Trachea (tissue), 1 donor: ENCODE measurements around a stretch of chr3.

DNA sequence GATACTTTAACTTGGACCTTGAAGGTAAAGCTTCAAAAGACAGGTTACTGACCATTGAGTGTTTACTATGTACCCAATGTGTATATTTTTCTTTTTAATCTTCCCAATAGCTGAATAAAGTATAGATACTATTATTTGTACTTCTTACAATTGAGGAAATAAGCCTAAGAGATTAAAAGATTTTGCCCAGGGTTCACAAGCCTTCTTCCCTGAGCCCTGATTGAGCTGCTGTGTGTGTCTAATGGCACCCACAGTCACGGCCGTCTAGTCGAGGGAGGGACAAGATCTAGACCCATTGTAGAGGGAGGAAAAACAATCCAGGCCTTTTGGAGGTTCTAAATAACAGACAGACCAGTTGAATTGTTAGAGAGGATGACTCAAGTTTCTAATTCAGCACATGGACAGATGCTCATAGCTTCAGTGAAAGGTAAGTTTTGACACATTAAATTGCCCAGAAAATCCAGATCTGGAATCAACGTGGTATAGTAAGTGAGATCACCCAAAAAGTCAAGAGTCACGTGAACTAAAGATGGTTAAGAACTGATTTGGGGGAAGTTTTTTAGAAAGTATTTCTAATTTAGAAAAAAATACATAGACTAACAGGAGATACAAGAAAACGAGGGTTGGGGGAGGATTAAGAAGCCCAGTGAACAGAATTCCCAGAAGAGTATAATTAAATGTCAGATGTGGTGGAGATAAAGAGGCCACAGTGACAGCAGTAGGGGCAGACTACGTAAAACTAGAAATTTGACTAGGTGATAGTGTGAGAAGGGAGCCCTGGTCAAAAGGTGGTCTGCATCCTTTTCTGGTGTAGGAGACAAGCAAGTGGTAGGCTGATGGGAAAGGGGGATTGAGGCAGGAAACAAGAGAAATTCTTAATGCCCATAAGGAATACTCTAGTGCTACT is 47.0 kb downstream of the CAPN7 start:
- PRO-cap: no peak

- PRO-cap: unidirectional peak, plus-strand start at chr3:15287838
These were observed 44.8 kb downstream of the SH3BP5 start for GRCh38 chr3:15287271-15288401.

GRCh38 chr3:15395723-15396751 is 31.3 kb downstream of the METTL6 start:
- PRO-cap: no peak

DNA sequence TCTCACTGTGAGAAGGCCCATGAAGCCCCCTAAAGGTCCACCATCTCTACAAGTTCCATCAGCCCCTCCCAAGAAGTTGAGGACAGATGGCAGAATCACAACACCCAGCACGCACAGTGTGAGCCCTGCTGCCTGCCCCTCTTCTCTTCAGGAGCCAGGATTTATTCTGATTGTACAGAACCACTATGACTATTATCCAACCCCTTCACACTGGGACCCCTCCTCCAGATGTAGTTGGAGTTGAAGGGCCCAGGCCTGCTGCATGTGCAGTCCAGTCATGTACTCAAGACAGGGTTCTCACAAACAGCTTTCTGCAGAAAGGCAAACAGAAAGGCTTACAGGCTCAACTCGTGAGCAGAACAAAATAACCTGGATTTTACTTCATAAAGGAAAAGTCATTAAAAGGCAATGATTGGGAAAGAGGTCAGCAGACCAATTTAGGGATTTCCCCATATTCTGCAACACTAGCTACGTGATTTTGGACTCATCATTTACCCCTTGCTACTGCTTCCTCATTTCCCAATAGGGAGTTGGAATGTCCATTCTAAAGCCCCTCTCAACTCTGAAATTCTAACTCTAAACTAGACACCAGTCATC is 18.2 kb downstream of the METTL6 start:
- PRO-cap: no peak

GRCh38 chr3:15428392-15429223 is 1.2 kb downstream of the EAF1 start:
- PRO-cap: unidirectional peak, minus-strand start at chr3:15428774

DNA sequence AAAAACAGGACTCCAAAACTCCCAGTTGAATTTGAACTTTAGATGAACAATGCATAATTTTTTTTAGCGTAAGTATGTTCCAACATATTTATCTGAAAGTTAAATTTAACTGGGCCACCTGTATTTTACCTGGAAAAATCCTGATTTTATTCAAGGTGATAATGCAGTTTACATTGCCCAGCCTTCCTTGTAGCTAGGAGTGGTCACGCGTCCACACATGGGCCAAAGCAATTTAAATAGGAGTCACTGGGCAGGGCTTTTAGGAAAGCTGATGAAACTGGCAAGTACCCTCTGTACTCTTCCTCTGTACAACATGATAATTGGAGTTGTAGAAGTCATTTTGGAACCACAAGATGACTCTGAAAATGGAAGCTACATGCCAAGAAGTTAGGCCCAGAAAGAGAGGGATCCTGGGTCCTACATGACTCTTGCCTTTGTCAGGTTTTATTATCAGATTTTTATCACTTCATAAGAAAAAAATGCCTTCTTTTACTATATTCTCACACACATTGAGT is 9.5 kb downstream of the BTD start:
- PRO-cap: no peak

- PRO-cap: no peak
These were observed 36.6 kb downstream of the BTD start for GRCh38 chr3:15638160-15638621.

DNA sequence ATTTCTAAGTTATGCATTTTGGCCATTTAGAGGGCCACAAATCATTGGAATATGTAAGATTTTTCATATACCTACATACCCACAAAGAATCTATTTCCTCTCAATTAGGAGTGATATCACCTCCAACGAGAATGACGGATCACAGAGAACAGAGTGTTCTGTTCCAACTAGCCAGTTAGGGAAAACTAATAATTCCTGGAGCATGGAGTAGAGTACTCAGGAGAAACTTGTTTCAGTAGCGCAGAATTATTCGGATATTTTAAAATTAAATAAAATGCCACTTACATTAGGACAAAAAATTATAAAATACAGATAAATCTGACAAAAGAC is 15.8 kb downstream of the ANKRD28 start:
- PRO-cap: no peak

- PRO-cap: no peak
These were observed 11.4 kb downstream of the ANKRD28 start for GRCh38 chr3:15786042-15787069.

- PRO-cap: no peak
These were observed 1.4 kb downstream of the ANKRD28 start for GRCh38 chr3:15796281-15796777.

GRCh38 chr3:16048486-16049101 is 125.9 kb upstream of the GALNT15 start:
- PRO-cap: no peak

DNA sequence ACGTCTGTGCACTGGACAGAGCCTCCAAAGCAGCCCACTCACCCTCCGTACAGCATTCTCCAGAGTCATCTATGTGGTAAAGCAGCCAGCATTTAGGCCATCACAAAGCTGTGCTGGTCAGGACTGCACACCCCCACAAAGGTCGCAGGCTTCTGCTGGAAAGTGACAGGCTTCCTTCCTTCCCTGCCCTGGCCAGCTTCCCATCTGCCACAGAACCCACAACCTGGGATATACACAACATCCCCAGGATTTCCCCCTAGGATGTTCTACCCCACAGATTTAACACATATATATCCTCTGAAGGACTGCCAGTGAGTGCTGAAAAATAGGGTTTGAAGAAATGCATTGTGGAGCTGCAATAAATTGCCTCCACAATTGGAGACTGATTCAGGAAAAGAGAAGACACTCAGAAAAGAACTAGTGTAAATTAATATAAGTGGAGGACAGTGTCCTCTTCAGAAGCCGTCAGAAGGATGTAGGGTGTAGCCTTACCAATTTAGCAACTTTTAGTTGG is 64.4 kb upstream of the GALNT15 start:
- PRO-cap: no peak

DNA sequence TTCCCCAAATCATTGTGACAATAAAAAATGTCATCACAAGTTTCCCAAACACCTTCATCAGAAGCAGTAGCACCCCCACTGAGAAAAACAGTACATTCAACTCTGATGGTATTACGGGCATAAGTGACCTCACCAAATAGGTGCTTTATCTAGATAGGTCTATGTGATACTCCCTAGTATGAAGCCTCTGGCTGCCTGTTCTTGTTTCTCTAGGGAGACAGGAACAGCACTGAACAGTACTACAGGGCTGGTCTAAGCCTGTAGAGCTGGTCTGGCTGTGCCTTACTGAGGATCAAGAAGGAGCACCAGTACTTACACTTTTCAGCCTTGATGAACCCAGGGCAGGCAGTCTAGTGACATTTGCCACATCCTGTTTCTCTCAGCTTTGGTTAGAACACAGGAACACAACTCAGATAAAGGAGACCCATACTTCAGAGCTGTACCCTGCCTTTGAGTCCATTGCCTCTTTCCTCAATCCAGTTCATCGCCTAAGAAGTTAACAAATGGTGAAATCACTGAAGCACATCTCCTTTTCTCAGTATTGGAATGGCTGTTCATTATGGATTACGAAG is 35.9 kb downstream of the OXNAD1 start:
- PRO-cap: no peak

DNA sequence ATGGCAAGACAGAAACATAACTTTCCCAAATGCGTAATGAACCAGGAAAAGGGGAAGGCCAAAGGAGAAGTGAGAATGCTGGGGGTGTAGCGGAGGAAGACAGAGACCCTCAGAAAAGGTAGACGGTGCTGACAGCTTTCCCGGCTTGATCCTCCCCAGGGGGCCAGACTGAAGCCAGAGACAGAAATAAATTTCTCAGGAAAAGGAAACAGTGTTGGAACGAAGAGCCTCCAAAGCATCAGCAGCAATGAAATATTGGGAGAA is 107.6 kb downstream of the OXNAD1 start:
- PRO-cap: no peak

DNA sequence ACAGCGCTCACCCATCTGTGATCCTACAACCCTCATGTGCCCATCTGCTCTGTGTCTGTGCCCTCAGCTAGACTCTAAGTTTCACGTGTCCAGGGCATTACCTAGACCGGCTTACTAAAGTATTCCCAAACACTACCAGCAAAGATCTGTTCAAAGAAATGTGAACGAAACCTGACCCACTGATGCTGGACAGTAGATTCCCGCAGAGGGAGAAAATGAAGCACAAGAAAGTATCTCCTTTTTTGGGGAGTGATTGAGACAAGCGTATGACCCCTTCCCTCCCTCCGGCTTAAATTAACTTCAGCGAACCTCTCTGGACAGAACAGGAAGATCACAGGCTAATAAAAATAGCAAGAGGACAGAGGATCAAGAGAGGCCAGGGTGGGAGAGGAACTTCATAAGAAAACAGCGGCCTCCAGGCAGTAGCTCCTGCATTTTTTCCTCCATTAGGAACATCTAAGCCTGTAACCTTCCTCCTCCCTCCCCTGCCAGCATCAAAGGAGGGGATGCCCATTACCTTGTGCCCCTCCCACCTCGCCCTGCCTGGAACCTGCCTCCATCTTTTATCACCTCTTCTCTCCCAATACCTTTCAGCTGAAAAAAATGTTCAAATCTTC is 113.0 kb downstream of the RFTN1 start:
- PRO-cap: no peak

DNA sequence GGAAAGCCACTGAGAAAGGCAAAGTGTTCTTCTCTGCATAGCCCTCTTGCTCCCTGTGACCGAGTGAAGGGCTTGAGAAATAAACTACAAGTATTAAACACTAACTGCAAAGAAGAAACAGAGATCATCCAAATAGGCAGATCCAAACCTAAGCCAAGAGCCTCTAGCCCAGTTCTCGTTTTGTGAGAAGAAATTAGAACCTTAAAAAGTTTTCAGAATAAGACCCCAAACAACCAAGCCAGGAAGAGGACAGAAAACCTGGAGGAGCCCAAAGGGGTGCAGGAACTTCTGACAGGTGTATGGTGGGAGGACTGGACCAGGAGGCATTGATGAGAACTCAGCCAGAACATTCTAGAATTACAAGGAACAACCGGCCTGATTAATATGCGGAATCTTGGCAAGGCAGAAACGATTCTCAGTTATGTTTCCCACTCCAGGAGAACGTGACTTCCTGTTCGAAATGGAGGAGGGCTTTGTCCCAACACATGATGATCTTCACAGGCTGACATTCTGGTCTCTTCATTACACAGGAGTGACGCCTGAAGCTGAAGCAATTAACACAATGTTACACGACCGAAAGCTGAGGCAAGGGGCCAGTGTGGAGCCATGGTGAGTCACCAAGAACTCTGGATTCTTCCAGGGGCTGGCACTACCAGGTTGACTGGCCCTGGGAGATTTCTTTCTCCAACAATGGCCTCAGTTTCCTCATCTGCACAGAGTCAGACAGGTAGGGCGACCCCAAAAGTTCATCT is 41.1 kb downstream of the RFTN1 start:
- PRO-cap: no peak

DNA sequence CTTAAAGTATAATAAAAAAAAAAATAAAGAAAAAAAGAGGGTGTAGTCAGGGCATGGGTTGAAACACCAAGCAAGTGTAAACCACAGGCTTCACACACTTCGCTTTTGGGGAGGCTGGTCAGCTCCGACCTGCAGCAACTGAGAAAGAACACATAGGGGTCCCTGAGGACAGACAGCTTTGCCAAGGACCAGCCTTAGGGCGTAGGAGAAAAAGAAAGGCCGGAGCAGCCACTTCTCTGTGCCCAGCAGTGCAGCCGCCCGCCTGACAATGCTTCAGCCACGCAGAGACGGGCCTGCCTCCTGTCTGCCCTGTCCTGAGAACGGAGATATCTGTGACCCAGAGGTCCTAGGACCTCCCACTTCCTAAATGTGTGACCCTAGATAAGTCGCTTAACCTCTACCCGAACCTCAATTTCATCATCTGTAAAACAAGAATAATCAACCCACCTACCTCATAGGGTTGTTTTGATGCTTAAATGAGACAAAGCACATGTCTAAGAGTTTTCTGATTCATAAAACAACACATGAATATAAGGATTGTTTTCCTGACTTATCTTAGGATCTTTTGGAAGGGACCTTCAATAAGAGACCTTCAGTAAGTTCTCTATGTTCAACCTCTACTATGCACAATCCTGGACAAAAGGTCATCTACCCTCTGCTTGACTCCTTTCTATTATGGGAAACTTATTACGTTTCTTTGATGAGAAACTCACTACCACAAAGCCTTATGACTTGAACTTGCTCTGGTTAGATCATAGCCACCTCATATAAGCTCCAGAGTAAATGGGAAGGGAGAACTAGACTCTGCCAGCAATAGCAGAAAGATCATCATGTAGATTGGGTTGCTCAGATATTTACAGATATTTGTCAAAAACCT is 32.9 kb upstream of the RFTN1 start:
- PRO-cap: no peak

DNA sequence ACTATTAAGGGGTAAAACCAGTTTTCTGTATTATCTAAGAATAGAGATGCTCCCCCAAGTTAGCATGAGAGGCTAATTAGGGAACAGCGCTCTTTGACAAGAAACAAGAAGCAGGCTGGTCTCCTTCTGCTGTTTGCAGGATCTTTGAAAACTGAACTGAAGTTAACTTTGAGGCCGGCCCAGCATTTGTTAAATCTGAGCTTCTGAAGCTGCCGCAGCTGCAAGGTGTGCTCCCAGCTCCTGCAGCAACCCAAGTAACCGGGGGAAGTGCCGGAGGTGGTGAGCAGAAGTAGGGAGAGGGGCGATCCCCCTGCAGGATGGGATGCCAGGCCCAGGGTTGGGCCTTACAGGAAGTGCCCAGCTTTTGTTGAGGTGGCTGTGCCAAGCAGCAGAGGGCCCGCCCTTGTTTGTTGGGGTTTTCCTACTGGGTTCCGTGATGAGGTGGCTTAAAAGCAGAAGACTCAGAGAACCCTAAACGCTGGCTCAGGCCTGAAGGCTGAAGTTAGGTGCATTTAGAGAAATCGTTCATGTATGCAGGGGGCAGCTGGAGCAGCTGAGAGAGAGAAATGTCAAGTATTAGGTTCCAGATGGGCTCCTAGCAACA is 42.5 kb upstream of the PLCL2 start:
- PRO-cap: no peak

GRCh38 chr3:17434758-17435501 is 307.5 kb downstream of the TBC1D5 start:
- PRO-cap: no peak

GRCh38 chr3:17493192-17494049 is 249.0 kb downstream of the TBC1D5 start:
- PRO-cap: no peak